Duodenum (tissue), 1 donor: ENCODE results near the gene HAT1.

DNA sequence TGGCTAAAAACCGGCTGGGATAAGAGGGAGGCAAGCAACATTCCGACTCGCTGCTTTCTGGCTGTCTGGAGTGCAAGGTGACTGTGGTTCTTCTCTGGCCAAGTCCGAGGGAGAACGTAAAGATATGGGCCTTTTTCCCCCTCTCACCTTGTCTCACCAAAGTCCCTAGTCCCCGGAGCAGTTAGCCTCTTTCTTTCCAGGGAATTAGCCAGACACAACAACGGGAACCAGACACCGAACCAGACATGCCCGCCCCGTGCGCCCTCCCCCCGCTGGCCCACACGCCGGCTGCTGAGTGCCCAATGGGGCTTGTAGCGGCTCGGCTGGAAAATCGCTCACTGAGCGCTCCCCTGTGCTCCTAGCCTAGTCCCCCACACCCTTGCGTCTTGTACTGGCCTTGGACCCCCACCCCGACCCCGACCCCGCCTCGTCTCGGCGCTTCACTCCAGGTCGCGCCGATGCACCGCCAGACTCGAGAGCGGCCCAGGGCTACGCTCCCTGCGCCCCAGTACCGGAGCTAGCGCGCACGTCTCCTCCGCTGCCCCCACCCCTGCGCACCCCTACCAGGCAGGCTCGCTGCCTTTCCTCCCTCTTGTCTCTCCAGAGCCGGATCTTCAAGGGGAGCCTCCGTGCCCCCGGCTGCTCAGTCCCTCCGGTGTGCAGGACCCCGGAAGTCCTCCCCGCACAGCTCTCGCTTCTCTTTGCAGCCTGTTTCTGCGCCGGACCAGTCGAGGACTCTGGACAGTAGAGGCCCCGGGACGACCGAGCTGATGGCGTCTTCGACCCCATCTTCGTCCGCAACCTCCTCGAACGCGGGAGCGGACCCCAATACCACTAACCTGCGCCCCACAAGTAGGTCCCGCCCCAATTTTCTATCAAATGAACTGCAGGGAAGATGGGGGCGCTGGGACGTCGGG lies 1.4 kb downstream of the GAD1 start:
- PRO-cap, result no peak

GRCh38 chr2:170927910-170928719 lies 938 bp upstream of the GORASP2 start:
- PRO-cap, result no peak

- PRO-cap, result no peak
These were observed 55.6 kb downstream of the GORASP2 start for GRCh38 chr2:170984582-170985194.

DNA sequence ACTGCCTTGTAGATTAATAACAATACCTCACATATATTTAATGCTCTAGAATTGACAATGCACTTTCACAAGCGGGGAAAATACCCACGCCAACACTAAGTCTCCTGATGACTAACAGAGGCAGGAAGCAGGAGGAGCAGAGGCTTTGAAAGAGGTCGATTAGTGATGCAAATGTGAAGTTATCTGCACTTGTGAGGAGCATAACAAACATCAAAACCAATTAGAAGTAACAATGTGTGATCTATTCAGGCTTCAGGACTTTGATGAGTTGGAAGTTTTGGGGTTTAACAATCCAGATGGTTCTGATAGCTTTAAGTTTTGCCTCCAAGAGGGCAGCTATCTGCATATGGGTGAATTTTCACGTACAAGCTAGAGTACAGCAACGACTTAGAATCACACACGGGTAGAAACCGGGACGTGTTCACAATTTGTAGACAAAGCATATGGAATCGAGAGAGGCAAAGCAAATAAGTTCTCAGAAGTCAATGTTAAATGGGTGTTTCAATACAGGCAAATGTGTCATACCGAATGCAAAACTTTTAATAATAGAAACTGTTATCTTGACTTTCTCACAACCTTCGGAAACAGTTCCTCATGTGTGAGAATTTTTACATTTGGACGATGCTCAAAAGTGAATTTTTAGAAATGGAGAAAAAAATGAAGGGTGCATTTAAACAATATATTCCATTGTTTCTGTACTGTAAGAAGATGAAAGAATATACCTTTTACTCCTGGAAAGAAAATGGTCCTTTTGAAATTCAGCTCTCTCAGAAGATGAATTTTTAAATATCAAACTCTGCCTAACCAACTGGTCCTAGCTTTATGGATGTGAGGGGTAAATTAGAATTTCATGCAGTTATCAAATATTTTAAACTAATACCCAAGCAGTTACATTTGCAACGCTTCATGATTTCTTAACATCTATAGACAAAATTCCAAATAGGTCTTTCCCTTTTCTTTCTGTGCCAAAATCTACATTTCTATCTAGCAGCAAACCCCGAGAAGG lies 114.3 kb downstream of the METTL8 start:
- PRO-cap, result no peak

- PRO-cap, result no peak
These were observed 112.6 kb downstream of the METTL8 start for GRCh38 chr2:171321066-171321717.

GRCh38 chr2:171430848-171431550 lies 2.8 kb downstream of the METTL8 start:
- PRO-cap, result no peak

- PRO-cap, result no peak
These were observed 31.5 kb downstream of the CYBRD1 start for GRCh38 chr2:171553622-171554339.

DNA sequence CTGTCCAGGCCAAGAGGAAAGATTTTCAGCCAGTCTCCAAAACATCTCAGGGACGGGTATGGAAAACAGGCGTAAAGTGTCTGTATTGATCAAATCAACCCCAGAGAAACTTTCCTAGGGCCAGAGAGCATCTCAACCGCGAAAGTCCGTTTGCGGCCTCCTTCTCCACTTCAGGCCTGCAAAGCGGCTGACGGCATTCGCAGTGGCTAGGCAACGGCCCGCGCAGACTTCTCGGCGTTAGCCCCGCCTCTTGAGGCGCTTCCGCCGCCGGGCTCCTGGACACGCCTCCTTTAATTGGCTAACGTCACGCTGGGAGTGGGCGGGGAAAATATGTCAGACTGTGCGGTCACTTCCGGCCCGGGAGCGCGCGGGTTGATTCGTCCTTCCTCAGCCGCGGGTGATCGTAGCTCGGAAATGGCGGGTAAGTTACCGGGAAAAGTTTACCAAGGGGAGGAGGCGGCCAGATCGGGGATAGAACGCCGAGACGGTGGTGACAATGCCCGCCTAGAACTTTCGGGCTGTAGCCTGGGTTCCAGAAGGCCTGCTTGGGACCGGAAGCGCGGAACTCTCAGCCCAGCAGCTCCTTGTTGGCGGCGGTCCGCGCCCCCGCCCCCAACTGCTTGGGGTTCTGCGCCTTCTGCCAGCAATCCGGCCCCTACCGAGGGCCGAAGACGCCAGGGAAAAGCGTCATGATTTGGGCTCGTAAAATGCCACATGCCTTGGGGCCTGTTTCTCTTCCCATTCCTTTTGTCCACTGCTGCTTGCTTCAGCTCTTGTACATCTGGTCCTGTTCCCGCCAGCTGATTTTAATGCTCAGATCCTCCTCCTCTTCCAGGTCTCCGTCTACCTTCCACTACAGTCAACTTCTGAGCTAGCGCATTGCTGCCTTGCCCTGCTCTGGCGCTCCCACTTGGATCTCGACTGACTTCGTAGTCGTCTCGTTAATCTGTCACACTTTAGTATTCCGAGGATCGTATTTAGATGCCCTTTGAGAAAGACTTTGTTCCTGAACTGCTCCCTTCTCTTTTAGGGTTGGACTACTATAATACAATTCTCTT lies at the start of gene HAT1:
HAT1 (plus strand) TSS at position 375 of the 1,058 bp plus-strand sequence.
- PRO-cap, result bidirectional peak, plus-strand start at position 400 of the sequence, minus-strand start at position 199 of the sequence

DNA sequence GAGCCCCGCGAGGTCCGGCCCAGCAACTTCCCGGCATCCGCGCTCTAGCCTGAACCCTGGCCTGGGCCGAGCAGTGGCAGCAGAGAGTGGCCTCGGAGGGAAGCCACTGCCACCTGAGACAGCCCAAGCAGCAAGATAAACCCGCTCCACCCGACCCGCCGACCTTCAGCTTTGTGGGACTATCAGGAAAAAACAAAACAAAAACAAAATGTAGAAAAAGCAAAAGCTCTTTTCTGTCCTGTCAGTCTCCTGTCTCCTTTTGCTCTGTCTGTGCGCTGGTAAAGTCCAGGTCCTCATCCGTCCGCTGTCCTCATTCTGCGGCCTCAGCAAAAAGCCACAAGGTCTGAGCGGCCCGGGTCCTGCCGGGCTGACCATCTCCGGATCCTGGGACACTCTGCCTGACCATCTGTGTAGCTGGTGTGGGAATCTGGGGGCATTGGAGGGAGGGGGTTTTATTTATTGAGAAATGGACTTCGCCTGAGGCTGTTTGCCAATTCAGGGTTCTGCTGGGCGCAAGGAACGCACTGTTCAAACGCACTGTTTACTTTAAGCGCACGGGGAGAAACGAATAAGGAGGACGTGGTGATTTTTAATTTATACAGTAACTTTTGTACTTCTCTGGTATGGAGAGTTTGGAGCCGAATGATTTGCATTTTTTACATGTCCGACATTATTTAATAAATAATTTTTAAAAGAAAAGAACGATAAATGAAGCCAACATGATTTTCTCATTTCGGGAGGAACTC lies 3.3 kb downstream of the DLX1 start:
- PRO-cap, result no peak

GRCh38 chr2:172164970-172165216 lies 62.2 kb upstream of the DLX2 start:
- PRO-cap, result no peak

DNA sequence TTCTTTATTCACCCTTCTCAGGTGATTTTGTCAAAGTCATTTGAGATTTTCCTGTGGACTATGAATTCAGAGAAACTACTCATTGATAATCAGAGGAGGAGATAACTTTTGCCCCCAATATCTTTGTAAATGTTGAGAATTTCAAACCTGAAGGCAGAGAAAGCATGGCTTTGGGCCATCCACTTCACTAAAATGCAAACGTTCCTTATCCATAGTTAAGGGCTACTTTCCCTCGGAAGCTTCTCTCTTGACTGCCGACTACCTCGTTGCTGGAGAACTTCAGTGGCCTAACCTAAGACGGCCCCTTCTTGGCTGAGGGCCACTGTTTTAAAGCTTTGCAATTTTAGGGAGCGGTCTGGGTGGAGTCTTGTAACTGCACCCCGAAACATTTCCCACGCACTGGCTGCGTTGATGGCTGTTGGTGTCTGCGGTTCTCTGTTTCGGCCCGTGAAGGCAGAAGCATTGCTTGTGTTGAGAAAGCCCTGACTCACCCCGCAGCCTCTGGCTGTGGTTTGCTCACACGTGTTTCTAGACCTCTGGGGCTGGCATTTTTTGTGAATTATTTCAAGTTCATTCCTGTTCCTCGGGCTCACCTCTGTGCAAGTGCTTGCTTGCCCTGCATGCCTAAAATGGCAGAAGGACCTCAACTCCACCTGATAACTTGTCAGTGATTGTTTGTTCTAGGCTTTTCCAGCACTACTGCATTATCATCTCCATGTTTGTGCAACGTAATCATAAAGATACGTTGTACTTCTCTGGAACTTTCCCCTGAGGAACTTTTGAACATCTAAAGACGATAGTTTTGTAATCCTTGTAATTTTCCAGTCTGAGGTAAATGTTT lies 94.1 kb upstream of the DLX2 start:
- PRO-cap, result bidirectional peak, plus-strand start at position 408 of the sequence, minus-strand start at position 249 of the sequence

GRCh38 chr2:172339521-172340017 lies 87.8 kb upstream of the ITGA6 start:
- PRO-cap, result no peak

GRCh38 chr2:172397028-172397375 lies 30.4 kb upstream of the ITGA6 start:
- PRO-cap, result no peak

GRCh38 chr2:172427079-172427253 lies 420 bp upstream of the ITGA6 start:
- PRO-cap, result no peak

- PRO-cap, result unidirectional peak, plus-strand start at chr2:172429415; unidirectional peak, minus-strand start at chr2:172430103
These were observed 2.3 kb downstream of the ITGA6 start for GRCh38 chr2:172429336-172430388.

DNA sequence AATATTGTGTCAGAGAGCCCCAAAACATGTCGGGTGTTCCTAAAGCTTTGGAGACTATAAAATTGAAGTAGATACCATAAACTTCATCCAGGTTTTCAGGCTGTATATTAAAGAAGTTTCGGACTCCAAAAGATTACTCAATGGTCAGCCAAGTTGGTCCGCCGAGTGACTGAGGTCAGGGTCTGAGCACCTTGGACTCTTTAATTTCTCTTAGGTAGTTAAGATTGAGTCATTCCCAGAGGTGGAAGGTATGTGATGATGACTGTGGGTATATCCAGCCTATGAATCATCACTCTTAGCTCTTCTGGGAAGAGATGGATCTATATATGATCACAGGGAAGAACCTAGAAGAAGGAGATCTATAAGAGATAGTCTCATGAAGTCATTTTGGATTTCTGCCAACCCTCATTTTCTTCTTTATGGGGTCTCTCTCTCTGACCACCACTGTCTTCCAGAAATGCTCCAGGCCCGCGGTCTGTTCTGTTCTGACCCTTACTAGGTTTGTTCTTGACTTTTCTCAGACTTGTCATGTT lies 3.3 kb downstream of the ITGA6 start:
- PRO-cap, result unidirectional peak, minus-strand start at position 171 of the sequence

DNA sequence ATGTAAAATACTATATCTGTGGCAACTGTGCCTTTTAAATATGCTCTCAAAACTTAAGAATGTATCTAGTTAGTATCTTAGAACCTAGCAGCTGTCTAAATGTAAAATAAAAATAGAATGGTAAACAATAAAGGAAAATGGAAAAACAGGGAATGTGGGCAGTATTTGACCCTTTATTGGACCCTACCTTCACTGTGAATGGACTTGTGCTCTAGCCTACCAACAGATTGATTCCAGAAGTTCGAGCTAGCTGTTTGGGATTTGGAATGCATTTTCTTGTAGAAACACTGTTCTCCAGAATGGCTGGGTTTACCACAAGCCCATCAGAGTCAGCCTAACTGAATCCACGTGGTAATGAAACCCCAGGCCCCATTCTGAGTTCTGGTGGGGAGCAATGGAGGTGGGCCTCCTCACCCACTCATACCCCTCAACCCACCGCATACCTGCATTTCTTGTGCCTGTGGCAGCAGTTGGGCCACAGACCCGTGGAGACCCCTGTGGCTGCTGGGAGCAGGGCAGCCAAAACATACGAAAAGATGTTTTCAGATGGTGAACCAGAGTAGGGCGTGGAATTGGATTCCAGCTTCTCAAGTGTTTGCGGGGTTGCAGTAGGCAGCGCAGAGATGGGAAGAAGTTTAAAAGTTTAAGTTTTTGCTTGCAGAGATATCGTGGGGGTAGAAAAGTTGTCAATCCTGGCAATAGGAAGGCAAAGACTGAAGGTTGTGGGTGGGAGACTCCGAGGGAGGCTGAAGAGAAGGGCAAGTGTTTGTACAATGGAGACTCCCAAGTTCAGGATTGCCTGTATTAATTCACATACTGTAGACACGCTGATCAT lies 50.9 kb downstream of the ITGA6 start:
- PRO-cap, result no peak

DNA sequence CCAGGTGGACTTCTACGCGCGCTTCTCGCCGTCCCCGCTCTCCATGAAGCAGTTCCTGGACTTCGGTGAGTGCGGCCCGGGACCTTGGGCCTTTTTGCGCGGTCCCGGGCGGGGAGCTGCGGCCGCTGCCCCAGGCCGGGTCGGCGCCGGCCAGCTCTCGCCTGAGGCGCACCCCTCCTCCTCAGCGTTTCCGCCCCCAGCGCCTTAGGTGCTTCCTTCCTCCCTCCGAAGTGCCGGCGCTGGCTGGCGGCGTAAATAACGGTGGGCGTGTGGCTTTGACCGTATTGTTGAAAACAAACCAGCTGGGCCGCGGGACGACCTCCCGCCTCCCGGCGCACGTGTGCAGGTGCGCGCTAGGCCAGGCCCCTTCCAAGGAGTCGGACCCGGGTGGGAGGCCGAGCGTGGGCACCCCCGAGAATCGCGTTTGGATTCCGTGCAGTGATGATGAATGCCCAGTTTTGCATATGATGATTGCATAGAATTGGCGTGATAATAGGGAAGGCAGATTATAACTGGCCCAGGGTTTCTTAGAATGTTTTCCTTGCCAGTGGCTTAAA lies 470 bp downstream of the PDK1 start:
- PRO-cap, result unidirectional peak, minus-strand start at position 190 of the sequence

DNA sequence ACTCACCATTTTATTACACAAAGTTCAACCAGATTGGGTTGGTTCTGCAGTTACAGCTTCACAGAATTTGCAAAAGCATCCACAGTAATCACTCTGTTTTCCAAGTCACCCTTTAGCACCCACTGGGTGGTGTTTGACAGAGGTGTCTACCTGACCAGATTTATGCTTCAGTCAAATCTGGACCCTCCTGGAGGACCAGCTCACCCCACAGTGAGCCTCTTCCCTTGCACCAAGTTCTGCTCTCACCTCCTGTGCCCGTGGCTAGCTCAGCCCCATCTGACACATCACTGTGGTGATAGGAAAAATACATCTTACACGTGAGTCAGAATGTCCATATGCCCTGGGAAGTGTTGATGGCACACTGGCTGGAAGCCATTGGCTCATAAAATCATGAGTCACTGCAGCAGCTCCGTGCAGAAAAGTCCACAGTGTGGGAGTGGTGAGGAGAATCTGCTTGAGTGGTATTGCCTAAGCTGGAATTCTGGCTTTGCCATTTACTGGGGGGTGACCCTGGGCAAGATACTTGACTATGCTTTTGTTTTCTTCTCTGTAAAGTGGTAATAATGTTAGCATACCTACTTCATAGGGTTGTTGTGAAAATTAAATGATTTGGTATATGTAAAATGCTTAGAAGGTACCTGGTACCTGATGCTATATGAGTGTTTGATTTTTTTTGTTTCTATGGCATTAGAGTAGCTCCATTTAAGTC lies 42.6 kb upstream of the RAPGEF4 start:
- PRO-cap, result no peak

GRCh38 chr2:172960938-172961371 lies 114.7 kb upstream of the MAP3K20 start:
- PRO-cap, result no peak